Mononuclear cell (primary cell): ENCODE measurements around a stretch of chrX.

- RRBS, result no CpG with 5 or more reads among the region's 1 CpG
Measured at GRCh38 chrX:120430256-120430681, 38.8 kb downstream of the LAMP2 start.

DNA sequence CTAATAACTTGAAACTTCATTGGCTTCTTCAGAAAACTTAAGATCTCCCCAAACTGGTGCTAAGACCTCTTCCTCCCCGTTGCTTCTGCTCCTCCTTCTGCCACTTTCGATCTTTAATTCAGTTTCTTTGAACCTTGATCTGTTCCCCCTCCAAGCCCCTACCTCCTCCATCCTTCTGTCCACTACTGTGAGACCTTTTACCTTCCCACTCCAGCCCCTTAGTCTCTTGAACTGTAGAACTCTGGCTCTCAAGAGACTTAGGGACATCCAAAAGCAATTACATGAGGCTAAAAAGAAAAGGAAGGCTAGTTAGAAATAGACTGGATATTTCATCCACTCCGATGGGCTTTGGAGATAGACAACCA is 45.0 kb upstream of the LAMP2 start:
- RRBS, result no CpG with 5 or more reads among the region's 3 CpGs

GRCh38 chrX:120559971-120560155 is 899 bp downstream of the CUL4B start:
- RRBS, result no CpG with 5 or more reads among the region's 3 CpGs

- RRBS, result no CpG with 5 or more reads among the region's 14 CpGs
Measured at GRCh38 chrX:120604204-120604996, 499 bp downstream of the MCTS1 start.

GRCh38 chrX:120617925-120618824 is 11.7 kb downstream of the C1GALT1C1 start:
- RRBS, result no CpG with 5 or more reads among the region's 6 CpGs

DNA sequence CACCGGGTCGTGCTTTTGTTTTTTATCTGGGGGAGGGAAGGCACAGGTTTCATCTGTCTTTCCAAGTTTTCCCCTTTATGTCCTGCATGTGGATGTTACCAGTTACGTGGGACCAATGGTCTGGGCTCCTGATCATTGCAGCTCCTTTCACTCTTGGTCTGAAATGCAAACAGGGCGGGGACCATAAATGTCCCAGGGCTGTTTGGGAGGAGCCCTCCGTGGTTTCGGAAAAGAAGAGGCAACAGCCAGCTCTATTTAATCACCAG is 30.7 kb upstream of the C1GALT1C1 start:
- RRBS, result no CpG with 5 or more reads among the region's 6 CpGs

DNA sequence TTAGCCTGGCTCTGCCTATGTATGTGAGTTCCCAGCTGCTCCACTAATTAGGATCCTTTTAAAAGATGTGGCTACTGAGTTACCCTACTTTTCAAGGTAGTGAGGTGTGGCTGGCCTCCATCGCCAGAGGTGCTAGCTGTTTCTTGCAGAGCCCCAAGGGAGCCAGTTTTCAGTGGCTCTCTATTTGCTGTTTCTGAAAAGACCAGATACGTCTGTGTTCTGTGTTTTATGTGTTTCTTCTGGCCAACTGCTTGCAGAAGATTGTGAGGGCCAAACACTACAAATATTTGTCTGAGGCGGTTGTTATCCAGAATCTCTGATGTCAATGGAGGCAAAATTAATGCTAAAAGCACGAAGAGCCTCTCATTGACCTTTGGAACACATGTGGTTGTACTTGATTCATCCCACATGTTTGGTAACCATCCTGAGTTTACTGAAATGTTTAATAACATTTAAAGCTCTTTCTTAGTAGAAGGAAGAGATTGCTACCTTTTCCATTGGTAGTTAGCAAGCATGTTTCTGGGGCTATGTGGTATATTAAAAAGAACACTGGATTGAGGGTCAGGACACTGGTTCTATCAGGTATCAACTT is 113.8 kb downstream of the CT47B1 start:
- RRBS, result no CpG with 5 or more reads among the region's 4 CpGs

- RRBS, result no CpG with 5 or more reads among the region's 10 CpGs
Measured at GRCh38 chrX:123872216-123872641, 12.4 kb downstream of the XIAP start.

DNA sequence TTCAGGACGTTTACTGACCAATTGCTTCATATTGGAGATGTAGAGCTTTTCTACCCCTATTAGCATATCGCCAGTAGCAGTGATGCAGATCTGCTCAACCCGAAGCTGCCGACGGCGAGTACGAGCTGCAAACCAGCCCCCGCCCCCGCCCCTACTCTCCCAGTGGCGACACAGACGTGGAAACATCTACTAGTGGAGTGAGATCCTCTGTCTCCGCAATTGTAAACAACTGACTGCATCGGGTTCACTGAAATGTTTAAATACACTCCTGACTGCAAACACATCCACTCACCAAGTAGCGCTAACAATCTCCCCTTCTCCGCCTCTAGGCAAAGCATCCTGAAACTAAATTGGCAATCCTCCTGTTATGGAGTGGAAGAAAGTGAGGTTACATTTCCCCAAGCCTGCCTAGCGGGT is 117.2 kb upstream of the TEX13C start:
- RRBS, result no CpG with 5 or more reads among the region's 16 CpGs

GRCh38 chrX:125203553-125204658 is 115.8 kb upstream of the TEX13C start:
- RRBS, result 3% methylated on average over 14 of the region's 78 CpGs

- RRBS, result 95% methylated on average over 5 of the region's 11 CpGs
Measured at GRCh38 chrX:126985871-126986431, 166.4 kb downstream of the PRR32 start.

DNA sequence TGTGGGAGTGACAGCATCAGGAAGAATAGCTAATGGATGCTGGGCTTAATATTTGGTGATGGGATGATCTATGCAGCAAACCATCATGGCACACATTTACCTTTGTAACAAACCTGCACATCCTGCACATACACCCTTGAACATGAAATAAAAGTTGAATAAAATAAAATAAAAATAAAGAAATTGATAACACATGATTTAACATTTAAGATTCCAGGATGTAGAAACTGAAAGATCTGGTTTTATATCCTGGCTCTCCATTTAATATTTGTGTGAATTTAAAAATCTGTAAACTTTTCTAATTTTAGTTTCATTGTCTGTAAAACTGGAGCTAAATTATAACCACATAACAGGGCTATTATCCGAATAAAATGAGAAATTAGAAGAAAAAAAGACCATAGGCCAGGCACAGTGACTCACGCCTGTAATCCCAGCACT is 397.5 kb downstream of the ACTRT1 start:
- RRBS, result no CpG with 5 or more reads among the region's 2 CpGs

DNA sequence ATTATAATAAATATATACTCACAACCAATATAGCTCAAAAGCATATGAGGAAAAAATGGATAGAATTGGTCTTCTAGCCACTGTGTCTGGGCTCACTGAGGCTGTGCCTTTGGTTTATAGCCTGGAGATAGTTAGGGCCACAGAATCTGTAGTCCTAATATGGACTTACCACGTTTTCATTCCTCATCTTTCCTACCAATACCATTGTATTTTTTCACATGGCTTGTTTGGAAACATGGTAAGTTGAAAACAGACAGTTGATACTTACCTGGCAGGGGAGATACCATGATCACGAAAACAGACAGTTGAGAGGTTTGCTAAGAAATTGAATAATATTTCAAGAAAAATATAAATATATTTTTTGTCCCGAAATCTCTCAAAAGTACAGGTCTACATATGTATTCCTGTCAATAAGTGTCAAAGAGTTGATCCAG is 70.3 kb upstream of the ACTRT1 start:
- RRBS, result no CpG with 5 or more reads among the region's 3 CpGs

GRCh38 chrX:129193416-129193812 is 329.9 kb downstream of the SMARCA1 start:
- RRBS, result no CpG with 5 or more reads among the region's 4 CpGs

- RRBS, result no CpG with 5 or more reads among the region's 2 CpGs
Measured at GRCh38 chrX:129532454-129533037, 7.5 kb upstream of the OCRL start.

DNA sequence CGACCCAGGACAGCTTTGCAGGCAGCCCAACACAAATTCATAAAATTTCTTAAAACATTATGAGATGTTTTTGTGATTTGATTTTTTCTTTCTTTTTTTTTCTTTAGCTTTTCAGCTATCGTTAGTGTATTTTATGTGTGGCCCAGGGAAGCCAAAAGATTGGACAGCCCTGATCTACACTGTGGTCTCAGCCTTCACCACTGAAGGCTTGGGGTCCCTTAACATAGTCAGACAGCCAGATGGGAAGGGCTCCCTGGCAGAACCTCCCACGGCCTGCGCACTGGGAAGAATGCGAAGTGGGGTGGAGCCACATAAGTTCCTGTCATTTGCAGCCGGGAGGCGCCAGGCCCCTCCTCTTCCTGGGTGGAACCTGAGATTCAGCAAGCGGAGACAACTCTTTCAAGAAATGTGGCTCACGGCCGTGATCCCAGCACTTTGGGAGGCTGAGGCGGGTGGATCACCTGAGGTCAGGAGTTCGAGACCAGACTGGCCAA is 50.9 kb downstream of the APLN start:
- RRBS, result no CpG with 5 or more reads among the region's 12 CpGs

GRCh38 chrX:129736482-129737021 is 2.2 kb upstream of the XPNPEP2 start:
- RRBS, result no CpG with 5 or more reads among the region's 7 CpGs

GRCh38 chrX:129758104-129758703 is 19.4 kb downstream of the XPNPEP2 start:
- RRBS, result no CpG with 5 or more reads among the region's 9 CpGs

- RRBS, result 96% methylated on average over 6 of the region's 24 CpGs
Measured at GRCh38 chrX:130013854-130014623, 31.6 kb downstream of the BCORL1 start.